Smooth muscle cell (in vitro differentiated cells): ENCODE measurements around the genes IRF4 and FOXQ1.

DNA sequence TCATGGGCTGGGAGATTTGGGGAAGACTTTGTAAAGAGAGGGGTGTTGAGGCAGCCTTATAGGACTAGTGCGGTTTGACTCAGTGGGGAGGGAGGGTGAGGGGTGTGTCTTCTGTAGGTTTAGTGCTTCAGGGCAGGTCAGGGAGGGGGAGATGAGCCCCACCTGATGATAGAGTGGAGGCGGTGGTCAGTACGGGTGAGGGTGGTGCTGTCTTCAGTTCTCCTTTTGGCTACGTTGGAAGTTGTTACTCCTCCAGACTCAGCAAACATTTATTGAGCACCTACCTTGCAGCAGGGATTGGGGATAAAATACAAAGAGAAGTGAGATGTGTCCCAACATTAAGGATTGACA, 28.3 kb downstream of the DUSP22 start:
- RAMPAGE, long total RNA: no peak

GRCh38 chr6:327922-328928, 35.9 kb downstream of the DUSP22 start:
- RAMPAGE, long total RNA: no peak

GRCh38 chr6:332574-333083, 40.3 kb downstream of the DUSP22 start:
- RAMPAGE, long total RNA: no peak

DNA sequence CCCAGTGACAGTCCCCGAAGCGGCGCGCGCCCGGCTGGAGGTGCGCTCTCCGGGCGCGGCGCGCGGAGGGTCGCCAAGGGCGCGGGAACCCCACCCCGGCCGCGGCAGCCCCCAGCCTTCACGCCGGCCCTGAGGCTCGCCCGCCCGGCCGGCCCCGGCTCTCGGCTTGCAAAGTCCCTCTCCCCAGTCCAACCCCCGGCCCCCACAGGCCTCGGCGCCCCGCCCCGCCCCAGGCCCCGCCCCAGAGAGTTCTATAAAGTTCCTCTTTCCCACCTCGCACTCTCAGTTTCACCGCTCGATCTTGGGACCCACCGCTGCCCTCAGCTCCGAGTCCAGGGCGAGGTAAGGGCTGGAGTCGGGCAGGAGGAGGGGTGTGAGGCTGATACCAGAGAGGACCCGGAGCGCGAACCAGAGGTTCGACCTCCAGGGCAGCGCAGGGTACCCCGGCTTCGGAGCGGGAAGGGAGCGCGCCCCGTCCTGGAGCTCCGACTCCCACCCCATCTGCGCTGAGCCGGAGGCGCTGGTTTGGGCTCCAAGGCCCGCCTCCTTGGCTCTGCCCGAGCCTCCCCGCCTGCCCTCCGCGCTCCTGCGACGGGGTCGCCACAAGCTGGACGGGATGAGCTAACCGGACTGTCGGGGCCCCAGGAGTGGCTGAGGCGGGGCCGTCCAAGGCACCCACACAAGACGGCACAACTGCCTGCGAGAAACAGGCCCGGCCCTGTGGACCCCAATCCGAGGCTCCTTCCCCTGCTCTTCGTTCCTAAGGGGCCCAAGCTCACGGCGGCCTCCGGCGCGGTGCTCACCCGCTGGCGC, at the start of gene IRF4:
Gene IRF4 (plus strand): TSS at position 285 of the 813 bp plus-strand sequence.
- RAMPAGE, long total RNA: no peak

DNA sequence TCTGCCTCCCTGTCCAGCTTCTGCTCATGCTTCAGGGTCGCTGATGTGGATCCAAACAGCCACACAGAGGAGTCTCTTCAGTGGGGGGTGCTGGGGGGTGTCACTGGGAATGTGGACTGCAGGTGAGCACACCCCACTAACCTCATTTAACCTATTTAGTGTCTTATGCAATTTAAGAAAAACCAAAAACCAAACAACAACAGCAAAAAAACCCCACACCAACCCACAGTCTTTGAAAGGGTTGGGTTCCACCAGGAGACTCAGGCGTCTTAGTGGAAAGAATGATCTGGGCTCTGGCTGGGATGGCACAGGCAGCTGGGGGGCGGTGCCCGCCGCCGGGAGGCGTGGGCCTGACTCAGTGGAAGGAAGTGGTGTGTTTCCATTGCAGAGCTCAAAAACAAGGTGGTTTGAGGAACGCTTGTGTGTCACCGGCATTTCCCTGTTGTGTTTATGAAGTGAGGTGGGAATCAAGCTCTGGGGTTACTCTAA, 55.1 kb downstream of the IRF4 start:
- RAMPAGE, long total RNA: no peak

GRCh38 chr6:453080-453945, 61.8 kb downstream of the IRF4 start:
- RAMPAGE, long total RNA: no peak

DNA sequence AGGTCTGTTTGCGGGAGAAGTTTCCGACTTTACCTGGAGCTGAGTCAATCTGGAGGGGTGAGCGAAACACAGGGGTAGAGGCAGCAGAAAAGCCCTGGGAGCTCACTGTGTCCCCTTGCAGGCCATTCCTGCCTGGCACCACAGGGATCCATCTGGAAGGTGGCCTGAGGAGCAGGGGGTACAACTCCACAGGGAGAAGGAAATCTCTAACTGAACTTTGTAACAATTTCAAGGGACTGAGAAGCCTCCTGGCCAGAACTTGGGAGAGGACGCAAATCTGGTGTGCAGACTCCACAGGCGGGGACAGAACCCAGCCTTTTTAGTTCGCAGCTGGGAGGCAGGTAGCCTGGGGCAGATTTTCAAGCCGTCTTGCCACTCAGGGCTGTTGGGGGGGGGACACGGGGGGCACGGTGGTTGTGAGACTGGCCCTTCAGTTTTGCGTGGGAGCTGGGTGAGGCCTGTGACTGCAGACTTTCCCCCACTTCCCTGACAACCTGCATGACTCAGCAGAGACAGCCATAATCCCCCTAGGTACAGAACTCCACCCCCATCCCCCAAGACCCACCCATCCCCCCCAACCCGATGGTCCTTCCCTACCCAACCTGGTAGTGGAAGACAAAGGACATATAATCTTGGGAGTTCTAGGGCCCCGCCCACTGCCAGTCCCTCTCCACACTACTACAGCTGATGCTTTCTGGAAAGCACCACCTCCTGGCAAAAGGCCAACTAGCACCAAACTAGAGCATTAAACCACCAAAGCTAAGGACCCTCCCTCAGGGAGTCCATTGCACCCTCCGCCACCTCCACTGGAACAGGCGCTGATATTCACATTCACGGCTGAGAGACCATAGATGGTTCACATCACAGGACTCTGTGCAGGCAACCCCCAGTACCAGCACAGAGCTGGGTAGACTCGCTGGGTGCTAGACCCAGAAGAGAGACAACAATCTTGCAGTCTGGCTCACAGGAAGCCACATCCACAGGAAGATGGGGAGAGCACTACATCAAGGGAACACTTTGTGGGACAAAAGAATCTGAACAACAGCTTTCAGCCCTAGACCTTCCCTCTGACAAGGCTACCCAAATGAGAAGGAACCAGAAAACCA, 3.1 kb upstream of the HUS1B start:
- RAMPAGE, long total RNA: no peak

DNA sequence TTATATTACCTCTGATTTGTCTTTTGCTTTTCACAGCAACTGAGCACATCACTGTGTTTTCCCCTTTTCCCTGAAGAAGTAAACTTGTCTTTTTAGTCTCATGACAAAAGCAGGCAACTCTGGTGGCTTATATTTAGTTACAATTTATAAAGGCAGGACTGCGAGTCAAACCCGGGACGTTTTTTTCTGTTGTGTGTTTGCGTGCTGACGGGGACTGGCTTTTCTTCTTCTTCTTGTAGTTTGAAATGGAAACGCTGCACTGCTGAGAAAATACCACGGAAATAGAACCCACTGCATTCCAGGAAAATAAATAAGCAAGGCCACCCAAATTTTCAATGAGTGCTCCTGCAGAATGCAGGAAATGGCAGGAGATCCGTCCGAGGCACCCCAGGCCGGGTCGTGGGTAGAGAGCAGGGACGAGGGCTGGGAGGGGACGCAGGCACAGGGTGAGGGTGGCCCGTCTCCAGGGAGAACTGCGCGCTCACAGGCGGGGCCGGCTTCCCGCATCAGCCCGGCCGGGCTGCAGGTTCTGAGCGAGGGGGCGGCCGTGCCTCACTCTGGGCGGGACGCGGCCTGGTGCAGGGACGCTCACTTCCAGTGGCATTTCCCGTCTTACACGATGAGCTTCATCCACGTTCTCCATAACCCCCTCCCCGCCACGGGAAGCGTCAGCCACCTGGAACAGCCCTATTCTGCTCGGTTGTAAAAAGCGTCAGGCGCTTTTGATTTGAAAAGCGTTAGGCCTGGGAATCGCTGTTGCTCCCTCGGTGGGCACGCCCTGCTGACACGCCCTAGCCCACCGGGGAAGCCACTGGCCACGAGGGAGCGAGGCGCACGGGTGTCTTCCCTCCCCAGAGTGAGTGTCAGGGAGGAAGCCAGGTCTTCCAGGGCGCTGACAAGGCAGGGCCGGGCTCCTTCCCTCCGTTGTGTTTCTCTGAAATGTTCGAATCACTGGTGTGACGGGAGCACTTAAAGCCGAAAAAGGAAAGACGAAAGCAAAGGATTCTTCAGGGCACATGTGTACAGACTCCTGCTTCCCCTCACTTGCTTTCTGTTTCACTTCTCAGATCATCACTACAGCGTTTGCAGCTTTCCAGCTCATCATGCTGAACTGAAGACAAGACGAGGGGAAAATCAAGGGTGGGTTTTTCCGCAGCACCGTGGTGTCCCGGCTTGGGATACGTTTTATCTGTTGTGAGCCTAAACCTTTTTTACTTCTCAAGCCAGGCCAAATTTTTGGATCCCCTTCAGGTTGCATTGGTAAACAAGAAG, 18.0 kb upstream of the EXOC2 start:
- RAMPAGE, long total RNA: no peak

DNA sequence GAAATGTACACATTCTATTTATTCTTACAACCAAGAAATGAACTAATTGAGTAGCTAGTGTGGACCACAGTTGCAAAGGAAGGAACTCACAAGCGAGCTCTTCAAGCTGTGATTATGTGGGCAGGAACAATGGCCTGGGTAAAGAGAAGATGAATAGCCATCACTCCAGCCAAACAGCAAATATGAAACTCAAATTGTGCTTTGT, 18.7 kb upstream of the EXOC2 start:
- RAMPAGE, long total RNA: no peak

- RAMPAGE, long total RNA: no peak
Measured at GRCh38 chr6:901436-902334, 208.7 kb upstream of the EXOC2 start.

DNA sequence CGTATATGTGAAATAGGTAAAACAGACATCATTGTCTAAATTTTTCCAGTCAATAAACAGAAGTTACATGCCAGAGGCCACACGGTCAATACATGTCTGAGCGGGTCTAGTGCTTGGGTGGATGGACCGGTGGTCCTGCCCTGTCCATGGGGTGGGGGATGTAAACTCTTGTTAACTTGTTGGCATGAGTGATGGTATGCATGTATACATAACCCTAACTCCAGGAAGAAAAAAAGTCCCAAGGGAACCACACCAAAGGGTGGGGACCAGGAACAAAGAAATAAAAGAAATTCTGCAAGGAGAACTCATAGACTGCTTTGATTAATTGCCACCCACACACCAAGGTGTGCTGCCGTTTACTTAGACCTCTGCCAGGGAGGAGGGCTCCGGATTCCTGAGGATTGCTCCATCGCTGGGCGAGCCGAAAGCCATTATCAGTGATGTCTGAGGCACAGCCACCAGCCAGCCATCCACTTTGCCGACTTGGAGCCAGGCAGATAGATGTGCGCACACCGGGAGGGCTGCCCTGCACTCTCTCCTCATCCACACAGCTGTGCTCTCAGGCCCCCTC, 272.8 kb upstream of the FOXQ1 start:
- RAMPAGE, long total RNA: no peak

GRCh38 chr6:1046089-1046557, 265.8 kb upstream of the FOXQ1 start:
- RAMPAGE, long total RNA: no peak

GRCh38 chr6:1063577-1064251, 248.2 kb upstream of the FOXQ1 start:
- RAMPAGE, long total RNA: no peak

DNA sequence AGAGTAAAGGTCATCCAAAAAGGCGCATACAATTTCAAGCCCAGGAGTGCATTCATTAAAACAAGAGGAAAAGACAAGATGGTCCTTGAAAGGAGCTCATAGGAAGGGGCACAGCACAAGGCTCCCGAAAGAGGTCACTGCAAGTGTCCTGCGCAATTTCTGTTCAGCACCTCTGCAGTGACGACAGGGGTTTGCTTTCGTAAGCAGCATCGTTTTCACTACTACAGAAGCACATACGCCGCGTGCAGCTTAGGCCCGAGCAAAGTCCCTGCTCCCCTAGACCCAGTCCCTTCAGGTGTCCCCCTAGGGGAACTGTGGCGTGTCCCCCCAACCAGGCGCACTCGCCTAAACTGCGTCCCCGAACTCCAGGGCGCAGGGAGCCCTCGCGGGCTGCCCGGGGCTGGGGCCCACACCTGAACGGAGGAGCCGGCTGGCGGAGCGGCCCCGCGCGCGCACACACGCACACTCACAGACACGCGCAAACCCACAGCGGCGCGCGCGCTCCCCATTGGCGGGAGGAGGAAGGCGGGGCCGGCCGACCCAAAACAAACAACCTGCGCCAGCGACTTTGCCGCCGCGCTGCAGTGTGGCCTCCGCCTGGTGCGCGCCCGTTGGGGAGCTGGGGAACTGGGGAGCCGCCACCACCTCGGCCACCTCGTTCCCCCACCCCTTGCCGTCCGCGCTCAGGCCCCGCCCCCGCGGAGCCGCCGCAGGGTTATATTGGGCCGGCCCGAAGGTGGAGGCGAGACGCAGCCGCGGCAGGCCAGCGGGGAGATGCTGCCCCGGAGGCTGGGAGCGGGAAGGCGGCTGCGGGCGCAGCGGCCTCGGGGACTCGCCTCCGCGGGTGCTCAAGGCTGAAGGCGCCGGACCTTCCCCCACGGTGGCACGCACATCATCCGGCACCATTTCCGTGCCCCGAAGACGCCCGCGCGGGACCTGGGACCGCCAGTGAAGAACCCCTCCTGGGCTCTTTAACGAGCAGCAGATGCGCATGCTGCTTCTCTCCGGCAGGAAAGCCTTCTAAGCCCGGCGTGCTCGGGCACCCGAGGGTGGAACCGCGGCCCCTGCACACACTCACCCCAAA, at the start of gene FOXQ1:
Gene FOXQ1 (plus strand): TSS at position 745 of the 1,084 bp plus-strand sequence.
- RAMPAGE, long total RNA: no peak

DNA sequence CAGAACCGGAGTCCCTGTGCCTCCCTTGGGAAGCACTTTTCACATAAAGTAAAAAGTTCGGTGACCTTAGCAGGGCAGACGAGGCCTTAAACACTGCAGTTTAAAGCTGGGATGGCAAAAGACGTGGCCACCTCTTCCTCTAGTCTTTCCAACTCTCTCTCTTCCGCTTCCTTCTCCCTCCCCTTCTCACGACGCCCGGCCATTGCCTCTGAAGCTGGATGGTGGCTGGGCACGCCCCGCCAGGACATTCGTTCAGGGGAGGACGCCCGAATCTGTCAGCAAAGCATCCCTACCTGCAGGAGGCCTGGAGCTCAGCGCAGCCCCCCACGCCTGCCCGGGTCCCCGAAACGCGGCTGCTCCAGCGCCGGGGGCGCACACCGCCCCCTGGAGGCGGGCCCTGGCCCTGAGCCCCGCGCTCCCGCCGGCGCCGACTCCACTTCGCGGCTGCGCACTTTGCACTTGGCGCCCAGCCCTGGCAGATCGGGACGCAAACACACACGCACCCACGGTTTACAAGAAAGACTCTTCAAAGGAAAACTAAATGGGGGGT, 54.8 kb upstream of the FOXC1 start:
- RAMPAGE, long total RNA: no peak

- RAMPAGE, long total RNA: no peak
Measured at GRCh38 chr6:1601405-1601857, 8.3 kb upstream of the FOXC1 start.

DNA sequence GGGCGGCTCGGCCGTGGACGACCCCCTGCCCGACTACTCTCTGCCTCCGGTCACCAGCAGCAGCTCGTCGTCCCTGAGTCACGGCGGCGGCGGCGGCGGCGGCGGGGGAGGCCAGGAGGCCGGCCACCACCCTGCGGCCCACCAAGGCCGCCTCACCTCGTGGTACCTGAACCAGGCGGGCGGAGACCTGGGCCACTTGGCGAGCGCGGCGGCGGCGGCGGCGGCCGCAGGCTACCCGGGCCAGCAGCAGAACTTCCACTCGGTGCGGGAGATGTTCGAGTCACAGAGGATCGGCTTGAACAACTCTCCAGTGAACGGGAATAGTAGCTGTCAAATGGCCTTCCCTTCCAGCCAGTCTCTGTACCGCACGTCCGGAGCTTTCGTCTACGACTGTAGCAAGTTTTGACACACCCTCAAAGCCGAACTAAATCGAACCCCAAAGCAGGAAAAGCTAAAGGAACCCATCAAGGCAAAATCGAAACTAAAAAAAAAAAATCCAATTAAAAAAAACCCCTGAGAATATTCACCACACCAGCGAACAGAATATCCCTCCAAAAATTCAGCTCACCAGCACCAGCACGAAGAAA, 2.1 kb downstream of the FOXC1 start:
- RAMPAGE, long total RNA: no peak

GRCh38 chr6:1616573-1617170, 7.0 kb downstream of the FOXC1 start:
- RAMPAGE, long total RNA: no peak

DNA sequence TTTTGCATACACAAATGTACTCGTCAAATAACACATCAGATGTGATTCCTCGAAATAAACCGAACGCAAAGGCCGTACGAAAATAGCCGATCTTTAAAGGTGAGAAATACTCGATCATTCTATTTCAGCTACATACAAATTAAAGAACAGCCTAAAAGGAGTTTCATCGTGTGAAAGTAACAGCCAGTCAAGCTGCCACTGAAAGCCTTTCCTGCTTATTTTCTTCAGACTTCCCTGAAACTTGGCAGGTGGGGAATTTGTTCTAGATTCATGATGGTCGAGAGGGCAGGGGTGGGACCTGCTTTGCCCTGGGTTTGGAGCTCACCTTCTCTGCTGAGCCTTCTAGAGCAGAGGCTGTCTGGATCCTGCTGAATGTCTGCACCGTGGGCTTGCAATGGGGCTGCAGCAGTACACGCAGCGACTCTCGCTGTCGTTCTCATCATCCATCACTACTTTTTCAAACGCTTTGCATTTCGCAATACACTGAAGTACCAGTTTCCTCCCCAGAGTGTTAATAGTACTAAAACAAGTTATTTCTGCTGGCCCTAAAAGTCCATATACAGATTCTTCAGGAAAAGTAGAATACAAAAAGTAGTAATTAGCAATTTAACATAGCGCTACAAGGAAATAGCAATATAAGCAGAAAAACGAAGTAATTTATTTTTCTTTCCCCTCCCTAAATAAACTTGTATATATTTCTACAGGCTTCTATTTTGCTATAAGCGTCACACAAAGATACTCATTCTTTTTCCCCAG, 16.3 kb downstream of the FOXC1 start:
- RAMPAGE, long total RNA: no peak

GRCh38 chr6:1869361-1870577, 260.1 kb downstream of the FOXC1 start:
- RAMPAGE, long total RNA: no peak